Keratinocyte (primary cell): ENCODE data around the gene RBM44.

DNA sequence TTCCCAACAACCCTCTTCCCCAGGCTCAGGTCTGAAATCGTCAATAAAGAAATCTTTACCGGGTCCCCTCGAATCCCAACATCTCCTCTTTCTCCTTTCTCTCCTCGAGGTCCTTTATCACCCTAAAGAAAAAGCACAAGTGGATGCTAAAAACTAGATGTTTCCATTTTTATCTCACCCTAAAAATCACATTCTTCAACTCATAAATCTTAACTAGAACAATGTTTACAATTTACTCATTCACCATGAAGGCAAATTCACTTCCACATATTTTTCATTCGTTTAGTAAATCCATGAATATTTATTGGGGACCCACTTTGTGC is 55.5 kb downstream of the COL6A3 start:
CAGE:
- cytosol, long polyA minus RNA, result no peak
- cytosol, long polyA plus RNA, result no peak
- long polyA plus RNA, result no peak
- nucleus, long polyA minus RNA, result no peak
- nucleus, long polyA plus RNA, result no peak

GRCh38 chr2:237360884-237361525 is 53.0 kb downstream of the COL6A3 start:
CAGE:
- cytosol, long polyA minus RNA, result no peak
- cytosol, long polyA plus RNA, result no peak
- long polyA plus RNA, result no peak
- nucleus, long polyA minus RNA, result no peak
- nucleus, long polyA plus RNA, result no peak

GRCh38 chr2:237363093-237363463 is 50.9 kb downstream of the COL6A3 start:
CAGE:
- cytosol, long polyA minus RNA, result no peak
- cytosol, long polyA plus RNA, result no peak
- long polyA plus RNA, result no peak
- nucleus, long polyA minus RNA, result no peak
- nucleus, long polyA plus RNA, result no peak

DNA sequence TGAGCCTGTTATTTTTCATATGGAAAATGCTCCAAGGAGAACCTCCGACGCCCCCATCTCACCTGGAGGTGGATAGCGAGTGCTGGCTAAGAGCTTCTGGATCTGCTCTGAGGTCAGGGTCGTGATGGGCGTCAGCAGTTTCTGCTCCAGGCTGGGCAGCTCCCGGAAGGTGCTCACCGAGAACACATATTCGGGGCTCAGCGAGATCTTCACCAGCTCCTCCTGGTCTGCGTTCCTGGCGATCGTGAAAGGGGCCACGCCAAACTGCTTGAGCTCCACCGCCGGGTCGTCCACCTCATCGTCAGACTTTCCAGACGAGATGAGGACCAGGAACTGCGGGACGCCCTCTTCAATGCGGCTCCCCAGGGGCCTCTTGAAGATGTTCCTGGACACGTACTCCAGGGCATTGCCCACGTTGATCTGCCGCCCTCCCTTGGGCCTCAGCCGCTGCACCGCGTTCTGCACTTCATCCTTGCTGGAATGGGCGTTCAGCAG is 42.2 kb downstream of the COL6A3 start:
CAGE:
- cytosol, long polyA minus RNA, result no peak
- cytosol, long polyA plus RNA, result no peak
- long polyA plus RNA, result no peak
- nucleus, long polyA minus RNA, result no peak
- nucleus, long polyA plus RNA, result no peak

CAGE:
- cytosol, long polyA minus RNA, result no peak
- cytosol, long polyA plus RNA, result no peak
- long polyA plus RNA, result no peak
- nucleus, long polyA minus RNA, result no peak
- nucleus, long polyA plus RNA, result no peak
Measured at GRCh38 chr2:237412530-237412981, 1.4 kb downstream of the COL6A3 start.

DNA sequence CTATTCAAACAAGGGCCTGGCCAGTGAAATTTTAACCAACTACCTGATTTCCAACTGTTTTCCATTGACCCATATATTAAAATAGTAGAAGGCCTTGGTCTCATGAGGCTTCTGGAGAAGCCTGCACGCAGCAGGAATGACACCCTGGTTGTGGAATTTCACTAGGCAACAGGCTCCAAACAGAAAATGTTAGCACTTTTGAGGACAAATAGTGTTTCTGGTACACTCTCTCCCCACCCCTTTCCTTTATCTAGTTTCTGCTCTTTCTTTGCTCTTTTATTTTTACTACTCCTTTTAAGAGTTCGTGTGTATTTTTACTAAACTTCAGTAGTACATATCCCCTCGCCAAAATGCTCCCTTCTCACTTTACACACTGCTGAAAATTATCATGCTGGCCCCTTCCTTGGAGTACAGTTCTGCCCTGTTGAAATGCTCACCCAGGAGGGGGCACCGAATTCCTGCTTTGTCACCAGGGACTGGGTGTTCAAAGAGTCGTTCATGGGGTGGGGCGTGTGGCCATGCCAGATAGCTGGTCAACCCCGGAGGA is 22.0 kb upstream of the COL6A3 start:
CAGE:
- cytosol, long polyA minus RNA, result no peak
- cytosol, long polyA plus RNA, result no peak
- long polyA plus RNA, result no peak
- nucleus, long polyA minus RNA, result no peak
- nucleus, long polyA plus RNA, result no peak

DNA sequence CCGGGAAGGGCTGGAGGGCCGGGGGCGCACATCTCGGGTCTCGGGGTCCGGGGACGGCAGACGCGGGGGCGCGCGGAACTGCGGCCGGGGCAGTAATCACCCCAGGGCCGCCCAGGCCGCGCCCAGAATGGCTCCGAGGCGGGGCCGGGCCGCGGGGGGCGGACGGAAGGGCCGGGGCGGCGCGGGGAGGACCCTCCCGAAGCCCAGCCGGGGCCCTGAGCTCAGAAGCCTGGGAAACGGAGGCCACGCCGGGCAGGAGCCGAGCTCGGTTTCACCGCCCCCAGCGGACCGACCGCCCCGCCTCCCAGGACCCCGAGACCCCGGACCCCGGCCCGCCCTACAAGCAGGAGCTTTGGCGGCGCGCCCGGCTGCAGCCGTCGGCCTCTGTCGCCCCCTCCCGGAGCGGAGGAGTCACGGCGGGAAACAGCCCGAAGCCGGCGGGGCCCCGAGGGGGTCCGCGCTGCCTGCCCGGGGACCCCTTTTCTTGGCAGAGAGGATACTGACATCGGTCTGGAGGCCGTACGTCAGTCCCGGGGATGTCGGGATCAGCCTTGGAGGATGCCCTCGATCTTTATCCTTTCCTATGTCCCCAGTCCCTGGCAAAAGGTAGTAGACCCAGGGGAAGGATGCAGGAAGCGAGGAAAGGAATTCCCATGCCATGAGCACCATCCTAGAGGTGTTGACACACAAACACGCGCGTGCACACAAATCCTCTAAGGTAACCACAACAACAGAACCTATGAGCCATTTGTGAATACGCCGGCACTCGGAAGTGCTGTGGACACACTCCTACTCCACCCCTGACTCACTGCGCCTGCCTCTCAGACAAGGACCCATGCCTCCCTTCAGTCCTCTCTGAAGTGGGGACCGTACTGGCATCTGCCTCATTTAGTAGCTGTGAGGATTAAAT is 11.6 kb upstream of the MLPH start:
CAGE:
- cytosol, long polyA minus RNA, result no peak
- cytosol, long polyA plus RNA, result no peak
- long polyA plus RNA, result no peak
- nucleus, long polyA minus RNA, result no peak
- nucleus, long polyA plus RNA, result no peak

DNA sequence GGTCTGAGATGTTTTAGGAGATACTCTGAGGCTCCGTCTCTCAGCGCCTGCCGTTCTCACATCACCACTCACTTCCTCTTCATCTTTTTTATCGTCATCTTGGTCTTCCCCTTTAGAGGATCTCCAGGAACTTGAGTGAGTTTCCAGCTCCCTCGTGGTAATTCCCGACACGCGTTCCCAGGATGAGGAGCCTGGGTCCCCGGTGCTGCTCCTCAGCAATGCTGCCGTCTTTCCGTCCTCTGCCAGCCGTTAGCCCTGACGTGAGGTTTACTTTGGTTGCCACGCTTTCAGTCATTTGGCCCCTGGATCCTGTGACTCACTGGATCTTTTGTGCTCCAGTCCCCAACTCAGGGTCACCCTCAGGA is 16.2 kb downstream of the MLPH start:
CAGE:
- cytosol, long polyA minus RNA, result no peak
- cytosol, long polyA plus RNA, result no peak
- long polyA plus RNA, result no peak
- nucleus, long polyA minus RNA, result no peak
- nucleus, long polyA plus RNA, result no peak

DNA sequence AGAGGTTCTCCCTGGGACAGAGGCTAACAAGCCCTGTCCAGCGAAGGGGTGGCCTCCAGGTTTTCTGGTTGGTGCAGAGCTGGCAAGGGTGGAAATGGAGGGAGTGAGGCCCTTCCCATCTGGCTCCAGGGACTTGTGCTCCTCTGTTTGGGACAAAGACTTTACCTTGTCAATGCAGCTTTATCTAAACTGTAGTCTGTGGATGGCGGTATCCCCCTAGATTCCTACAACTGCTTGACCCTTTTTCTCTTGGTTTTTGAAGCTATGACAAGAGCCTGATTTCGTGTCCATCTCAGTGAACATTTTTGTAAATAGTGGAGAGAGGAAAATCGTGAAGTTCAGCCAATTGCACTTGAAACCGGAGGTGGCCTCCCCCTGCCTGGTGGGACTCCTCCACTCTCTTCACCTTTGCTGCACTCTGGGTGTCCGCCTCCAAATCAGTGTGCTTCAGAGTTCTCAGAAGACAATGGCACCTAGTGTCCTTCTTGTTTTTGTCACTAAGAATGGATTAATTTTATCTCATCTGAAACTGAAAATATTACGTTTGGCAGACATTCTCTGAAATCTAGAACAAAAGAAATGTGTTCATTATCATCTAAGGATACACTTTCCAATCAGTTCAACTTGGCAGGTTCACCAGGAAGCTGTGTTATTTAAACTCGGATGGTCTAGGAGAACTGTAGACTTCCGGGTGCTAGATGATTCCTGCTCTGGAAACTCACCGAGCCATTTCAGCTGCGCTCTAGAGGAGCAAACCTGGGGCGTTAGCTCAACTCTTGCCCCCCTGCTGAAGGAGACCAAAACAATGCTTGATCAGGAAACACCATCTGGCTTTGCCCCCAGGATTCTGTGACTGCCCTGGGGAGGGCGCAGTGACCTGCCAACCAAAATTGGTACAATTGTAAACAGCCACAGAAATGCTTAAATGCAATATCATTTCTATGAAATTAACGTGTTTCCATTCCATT is 22.6 kb downstream of the MLPH start:
CAGE:
- cytosol, long polyA minus RNA, result no peak
- cytosol, long polyA plus RNA, result no peak
- long polyA plus RNA, result no peak
- nucleus, long polyA minus RNA, result no peak
- nucleus, long polyA plus RNA, result no peak

CAGE:
- cytosol, long polyA minus RNA, result no peak
- cytosol, long polyA plus RNA, result no peak
- long polyA plus RNA, result no peak
- nucleus, long polyA minus RNA, result start-site peak on the plus strand at chr2:237517716-237517764, 9 reads
- nucleus, long polyA plus RNA, result no peak
Measured at GRCh38 chr2:237517500-237518150, 30.6 kb downstream of the MLPH start.

DNA sequence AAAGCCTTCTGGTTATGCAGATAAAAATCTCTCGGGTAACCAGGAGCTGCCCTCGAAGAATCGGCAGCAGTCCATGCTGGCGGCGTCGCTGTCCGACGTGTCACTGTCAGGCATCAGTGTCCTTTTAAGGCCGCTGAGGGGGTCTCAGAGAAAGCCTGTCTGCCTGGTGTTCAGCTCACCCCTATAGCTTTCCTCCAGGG is 28.0 kb upstream of the PRLH start:
CAGE:
- cytosol, long polyA minus RNA, result no peak
- cytosol, long polyA plus RNA, result no peak
- long polyA plus RNA, result no peak
- nucleus, long polyA minus RNA, result no peak
- nucleus, long polyA plus RNA, result no peak

DNA sequence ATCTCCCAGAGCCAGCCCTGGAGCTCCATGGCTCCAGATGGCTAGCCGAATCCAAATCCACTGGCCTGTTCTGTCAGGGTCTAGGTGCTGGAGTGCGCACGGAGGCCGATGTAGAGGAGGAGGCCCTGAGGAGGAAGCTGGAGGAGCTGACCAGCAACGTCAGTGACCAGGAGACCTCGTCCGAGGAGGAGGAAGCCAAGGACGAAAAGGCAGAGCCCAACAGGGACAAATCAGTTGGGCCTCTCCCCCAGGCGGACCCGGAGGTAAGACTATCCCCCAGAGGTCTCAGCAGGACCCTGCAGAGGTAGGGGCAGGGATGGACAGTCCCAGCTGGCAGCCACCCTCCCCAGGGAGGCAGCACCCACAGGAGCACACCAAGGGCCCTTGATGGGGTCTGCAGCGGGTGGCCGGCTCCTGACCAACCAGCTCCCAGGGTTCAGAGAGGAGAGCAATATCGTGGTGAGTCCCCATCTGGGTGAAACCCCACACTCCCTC is 26.1 kb upstream of the PRLH start:
CAGE:
- cytosol, long polyA minus RNA, result no peak
- cytosol, long polyA plus RNA, result no peak
- long polyA plus RNA, result no peak
- nucleus, long polyA minus RNA, result no peak
- nucleus, long polyA plus RNA, result no peak

DNA sequence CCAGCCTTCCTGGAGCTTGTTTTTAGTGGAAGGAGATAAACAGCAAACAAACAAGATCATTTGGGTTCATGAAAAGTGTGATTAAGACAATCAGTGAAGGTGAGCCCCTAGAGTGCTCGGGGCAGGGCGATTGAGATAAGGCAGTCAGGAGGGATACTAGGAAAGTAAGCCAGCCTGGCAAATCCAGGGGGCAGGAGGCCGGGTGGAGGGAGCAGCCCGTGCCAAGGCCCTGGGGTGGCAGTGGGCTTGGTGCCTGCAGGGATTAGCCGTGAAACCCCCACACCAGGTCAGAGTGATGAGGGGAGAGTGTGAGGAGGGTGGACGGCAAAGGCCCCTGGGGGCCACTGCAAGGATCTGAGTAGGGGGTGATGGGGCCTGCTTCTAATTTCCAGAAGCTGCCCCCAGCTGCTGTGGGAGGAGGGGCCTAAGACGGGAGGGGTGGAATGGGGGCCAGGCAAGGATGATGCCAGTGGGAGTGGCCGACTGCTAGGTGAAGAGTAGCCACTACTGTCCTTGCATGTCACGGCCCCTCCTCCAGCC is 24.6 kb upstream of the PRLH start:
CAGE:
- cytosol, long polyA minus RNA, result no peak
- cytosol, long polyA plus RNA, result no peak
- long polyA plus RNA, result no peak
- nucleus, long polyA minus RNA, result no peak
- nucleus, long polyA plus RNA, result no peak

DNA sequence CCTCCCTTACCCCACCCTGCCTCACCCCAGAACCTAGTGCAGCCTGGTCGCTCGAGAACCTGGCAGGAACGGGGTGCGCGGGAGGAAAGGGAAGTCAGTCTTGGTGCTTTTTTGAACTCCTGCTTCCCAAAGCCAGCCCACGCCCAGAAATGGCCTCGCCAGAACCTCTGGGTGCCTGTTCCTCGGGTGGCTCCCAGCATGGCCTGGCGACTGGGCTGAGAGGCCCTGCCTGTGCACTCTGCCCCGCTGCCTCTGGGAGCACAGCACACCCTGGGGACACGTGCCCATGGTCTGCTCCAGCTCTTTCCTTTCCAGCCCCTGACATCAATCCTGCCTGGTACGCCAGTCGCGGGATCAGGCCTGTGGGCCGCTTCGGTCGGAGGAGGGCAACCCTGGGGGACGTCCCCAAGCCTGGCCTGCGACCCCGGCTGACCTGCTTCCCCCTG is 346 bp downstream of the PRLH start:
CAGE:
- cytosol, long polyA minus RNA, result no peak
- cytosol, long polyA plus RNA, result no peak
- long polyA plus RNA, result no peak
- nucleus, long polyA minus RNA, result no peak
- nucleus, long polyA plus RNA, result no peak

DNA sequence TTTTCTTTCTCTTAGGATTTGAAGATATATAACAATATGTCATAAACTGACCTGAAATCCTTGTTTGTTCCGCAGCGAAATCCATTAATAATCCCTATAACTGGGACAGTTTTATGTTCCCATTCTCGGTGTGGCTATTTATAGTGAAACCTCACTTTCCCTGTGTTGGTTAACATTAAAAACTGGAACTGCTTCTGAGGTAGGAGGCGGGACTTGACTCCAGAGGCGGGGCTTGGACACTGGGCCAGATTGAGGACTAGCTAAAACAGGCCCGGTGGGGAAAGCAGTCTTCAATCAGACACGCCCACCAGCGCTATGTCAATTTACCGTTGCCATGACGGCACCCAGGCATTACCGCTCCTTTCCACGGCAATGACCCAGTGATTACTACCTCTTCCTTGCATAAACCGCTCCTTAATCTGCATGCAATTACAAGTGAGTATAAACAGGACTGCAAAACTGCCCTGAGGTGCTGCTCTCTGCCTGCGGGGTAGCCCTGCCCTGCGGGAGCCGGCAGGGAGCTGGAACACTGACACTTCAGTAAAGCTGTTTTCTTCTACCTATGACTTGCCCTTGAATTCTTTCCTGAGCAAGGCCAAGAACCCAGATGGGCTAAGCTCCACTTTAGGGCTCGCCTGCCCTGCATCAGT is 35.3 kb downstream of the LRRFIP1 start:
CAGE:
- cytosol, long polyA minus RNA, result no peak
- cytosol, long polyA plus RNA, result no peak
- long polyA plus RNA, result no peak
- nucleus, long polyA minus RNA, result no peak
- nucleus, long polyA plus RNA, result no peak

DNA sequence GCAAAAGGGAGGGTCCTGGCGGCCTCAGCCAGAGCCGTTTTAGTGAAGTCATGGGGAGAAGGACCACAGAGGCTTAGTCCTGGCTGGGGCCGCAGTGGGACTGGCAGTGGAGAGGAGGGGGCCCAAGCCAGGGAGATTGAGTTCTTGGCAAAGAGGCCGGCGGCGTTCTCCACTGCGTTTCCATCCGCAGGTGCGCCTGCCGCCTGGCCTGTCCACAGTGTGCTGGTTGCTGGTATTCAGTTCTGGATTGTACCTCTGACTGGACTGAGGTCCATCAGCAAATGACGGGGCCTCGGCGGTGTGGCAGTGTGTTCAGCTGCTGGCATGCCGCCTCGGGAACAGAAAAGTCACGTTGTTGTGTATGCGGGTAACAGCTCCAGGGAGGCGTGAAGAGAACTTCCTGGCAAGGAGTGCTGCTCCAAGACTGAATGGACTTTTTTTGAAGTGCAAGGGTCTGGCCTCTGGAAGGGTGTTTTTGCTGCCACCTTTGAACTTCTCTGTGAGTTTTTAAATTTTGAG is 36.8 kb downstream of the LRRFIP1 start:
CAGE:
- cytosol, long polyA minus RNA, result no peak
- cytosol, long polyA plus RNA, result no peak
- long polyA plus RNA, result no peak
- nucleus, long polyA minus RNA, result no peak
- nucleus, long polyA plus RNA, result no peak

DNA sequence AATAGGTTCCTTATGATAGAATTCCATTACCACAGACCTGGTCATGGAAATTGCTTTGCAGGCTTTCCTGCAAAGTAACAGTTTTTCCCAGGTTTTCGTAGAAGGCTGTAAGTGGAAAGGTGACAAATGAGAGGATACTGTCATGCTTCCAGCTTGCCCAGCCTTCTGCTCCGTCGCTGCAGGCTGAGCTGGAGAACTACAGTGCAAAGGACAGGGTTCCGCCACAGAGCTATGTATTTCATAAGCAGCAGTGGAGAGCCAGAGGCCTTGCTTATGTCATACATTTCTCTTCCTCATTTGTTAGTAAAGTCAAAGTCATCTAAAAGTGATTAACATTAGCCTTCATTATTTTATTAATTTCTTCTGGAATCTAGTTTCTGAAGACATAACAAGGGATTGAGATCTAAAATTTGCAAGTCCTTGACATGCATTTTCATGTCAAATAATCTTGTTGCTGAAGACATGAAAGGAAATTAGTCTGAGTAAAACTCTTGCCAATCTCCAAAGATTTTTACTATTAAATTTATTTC is 72.9 kb upstream of the RBM44 start:
CAGE:
- cytosol, long polyA minus RNA, result no peak
- cytosol, long polyA plus RNA, result no peak
- long polyA plus RNA, result no peak
- nucleus, long polyA minus RNA, result no peak
- nucleus, long polyA plus RNA, result no peak

DNA sequence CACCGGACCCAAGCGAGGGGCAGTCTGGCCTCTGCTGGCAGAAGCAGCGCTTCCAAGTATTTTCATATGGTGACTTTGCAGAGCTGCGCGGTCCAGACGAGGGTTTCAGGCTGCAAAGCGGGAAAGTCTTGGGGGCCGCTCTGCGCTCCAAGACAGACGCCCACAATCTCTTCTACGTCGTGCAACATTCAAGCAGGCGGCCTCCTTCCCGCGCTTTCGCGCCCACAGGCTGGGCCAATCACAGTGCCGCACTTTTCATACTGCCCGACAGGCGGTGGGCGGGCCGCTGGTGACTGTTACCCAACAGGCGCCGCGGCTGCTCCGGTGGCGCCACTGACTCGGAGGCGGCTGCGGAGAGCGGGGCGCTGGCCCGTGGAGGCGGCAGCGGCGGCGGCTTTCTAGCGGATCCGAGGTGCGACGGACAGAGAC is at the start of gene RBM44:
Gene RBM44 (plus strand): TSS at position 330 of the 429 bp plus-strand sequence.
CAGE:
- cytosol, long polyA minus RNA, result no peak
- cytosol, long polyA plus RNA, result no peak
- long polyA plus RNA, result no peak
- nucleus, long polyA minus RNA, result no peak
- nucleus, long polyA plus RNA, result no peak

CAGE:
- cytosol, long polyA minus RNA, result no peak
- cytosol, long polyA plus RNA, result no peak
- long polyA plus RNA, result no peak
- nucleus, long polyA minus RNA, result no peak
- nucleus, long polyA plus RNA, result no peak
Measured at GRCh38 chr2:237860624-237860834, 1.1 kb downstream of the RAMP1 start.

GRCh38 chr2:237861935-237862609 is 2.6 kb downstream of the RAMP1 start:
CAGE:
- cytosol, long polyA minus RNA, result no peak
- cytosol, long polyA plus RNA, result no peak
- long polyA plus RNA, result no peak
- nucleus, long polyA minus RNA, result no peak
- nucleus, long polyA plus RNA, result no peak